Heart right ventricle (tissue), 2 donors: ENCODE data around the genes ACBD5 and ODAD2.

GRCh38 chr10:26755224-26755889 is 57.9 kb downstream of the PDSS1 start:
- PRO-cap, 2 experiments: no peak in any of the 2 experiments

- PRO-cap, 2 experiments: no peak in any of the 2 experiments
Observed at GRCh38 chr10:26869262-26870053, 8.7 kb upstream of the ABI1 start.

DNA sequence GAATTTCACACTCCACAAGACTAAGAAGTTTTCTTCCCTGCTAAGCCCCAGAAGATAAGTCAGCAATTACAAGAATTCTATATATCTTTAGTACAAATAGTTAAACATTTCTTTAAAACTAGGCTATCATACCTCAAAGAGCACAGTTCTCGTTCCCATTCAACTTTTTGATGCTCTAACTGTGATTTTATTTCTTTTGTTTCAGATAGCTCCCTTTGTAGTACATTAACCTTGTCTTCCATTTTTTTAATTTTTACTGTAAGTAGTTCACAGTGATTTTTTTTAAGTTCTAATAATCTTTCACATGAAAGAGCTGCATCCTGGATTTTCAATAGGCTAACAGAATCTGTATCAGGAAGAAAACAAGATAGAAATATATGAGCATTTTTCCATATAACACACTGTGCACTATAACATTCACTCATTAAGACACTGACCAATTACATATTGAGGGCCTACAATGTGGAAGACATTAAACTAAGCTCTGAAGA is 60.4 kb downstream of the ANKRD26 start:
- PRO-cap, 2 experiments: no peak in any of the 2 experiments

DNA sequence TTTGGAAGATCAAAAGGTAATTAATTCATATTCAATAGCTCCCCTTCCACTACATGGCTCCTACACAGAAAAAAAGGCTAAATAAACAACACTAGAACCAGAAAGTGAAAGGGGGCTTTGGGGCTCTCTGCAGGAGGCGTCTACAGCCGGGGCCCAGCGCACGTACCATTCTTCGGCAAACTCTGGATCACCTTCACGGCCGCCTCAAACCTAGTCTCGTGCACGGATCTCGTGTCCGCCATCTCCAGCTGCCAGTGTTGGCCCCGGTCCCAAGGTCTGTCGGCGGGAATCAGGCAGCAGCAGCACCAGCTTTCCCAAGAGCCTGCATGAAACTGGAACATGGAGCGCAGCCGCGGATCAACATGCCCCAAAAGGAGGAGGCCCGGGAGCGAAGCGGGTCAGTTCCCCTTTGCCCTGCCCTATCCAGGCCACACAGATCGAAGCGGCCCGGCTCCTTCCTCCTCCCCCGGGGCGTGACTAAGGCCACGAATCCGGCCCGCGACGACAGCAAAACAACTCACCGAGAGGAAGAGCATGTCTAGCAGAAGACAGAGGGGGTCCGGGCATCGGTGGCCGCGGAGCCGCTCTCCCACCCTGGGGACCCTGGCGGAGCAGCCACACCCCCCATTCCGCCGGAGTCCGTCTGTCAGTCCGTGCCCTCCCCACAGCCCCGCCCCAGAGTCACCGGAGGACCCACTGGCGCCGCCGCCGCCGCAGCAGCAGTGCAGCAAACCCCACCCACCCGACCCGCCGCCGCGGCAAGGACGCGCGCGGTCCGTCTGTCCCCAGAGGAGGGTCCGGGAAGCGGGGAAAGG is at the start of gene ACBD5:
Gene ACBD5, minus strand, starts transcription at position 645 of the 815 bp plus-strand sequence.
- PRO-cap, 2 experiments: peak in 2 of 2 experiments; most common plus-strand start position 317 of the sequence (in 1); most common minus-strand start position 334 of the sequence (in 2)

DNA sequence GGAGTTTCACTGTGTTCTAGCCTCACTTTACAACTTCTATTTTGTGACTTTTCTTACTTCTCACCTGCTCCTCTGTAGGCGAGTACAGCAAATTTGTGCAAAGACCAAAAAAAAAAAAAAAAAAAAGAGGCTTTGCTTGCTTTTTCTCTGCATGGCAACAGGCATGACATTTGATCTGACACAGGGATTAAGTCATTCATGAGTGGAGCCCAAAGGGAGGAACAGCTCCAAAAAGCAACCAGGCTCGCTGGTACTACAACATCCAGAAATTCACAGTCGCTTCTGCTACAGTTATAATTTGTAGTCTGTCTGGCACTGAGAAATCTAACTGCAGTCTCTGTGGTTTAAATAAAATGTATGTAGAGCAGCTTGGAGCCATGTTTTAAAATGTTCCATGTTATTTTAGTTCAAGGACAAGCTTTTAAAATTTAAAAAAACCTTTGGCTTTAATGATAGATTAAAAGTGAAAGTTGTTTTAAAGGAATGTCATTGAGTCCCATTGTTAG is 31.7 kb downstream of the MKX start:
- PRO-cap, 2 experiments: no peak in any of the 2 experiments

GRCh38 chr10:27745885-27746562 is 405 bp upstream of the MKX start:
- PRO-cap, 2 experiments: no peak in any of the 2 experiments

DNA sequence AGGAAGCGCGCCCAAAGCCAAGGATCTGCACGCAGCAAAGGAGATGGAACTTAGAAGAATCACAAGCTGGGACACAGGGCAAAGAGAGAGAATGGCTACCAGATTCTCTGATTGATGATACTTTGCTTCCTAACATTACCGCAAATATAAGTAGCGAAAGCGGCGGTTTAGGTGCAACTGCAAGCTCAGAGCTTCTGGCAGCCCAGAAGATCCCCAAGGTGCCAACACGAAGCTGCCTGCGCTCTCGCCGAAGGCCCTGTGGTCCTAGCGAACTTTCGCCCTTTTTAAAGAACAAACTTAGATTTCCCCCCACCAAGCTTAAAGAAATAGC is 909 bp upstream of the MKX start:
- PRO-cap, 2 experiments: no peak in any of the 2 experiments

DNA sequence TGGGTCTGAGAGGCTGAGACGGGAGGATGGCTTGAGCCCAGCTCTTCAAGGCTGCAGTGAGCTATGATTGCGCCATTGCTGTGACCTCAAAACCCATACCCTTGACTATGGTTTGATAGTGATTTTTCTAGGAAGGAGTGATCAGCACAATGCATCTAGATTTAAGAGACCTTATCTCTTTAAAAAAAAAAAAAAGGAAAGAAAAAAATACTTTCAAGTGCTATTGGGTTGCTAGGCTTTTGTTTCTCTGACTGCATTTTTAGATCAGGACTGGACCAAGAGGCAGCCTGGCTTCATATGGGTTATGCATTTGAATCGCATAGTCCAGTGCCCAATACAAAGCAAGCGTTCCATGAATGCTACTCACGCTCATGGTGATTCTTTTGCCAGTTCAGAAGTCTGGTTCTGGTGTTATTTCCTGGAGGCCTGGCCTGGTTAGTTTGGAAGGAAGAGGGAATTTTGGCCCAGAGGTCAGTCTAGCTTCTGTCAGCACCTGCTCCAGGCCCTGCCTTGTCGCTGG is 74.1 kb upstream of the MKX start:
- PRO-cap, 2 experiments: no peak in any of the 2 experiments

- PRO-cap, 2 experiments: no peak in any of the 2 experiments
Observed at GRCh38 chr10:27998325-27999386, at the start of gene ODAD2. Gene ODAD2 (minus strand): TSS chr10:27999079.

DNA sequence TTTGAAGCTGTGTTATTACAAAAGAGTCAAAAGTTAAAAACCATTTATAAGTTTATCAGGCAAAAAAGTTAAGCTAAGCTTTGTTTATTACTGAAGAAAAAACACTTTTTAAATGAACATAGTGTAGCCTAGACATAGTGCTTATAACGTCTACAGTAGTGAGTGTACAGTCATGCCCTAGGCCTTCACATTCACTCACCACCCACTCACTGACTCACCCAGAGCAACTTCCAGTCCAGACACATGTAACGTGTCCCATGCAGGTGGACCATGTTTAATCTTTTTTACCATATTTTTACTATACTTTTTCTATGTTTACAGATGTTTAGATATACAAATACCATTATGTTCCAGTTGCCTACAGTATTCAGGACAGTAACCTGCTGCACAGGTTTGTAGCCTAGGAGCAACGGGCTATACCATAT is 11.1 kb downstream of the MPP7 start:
- PRO-cap, 2 experiments: no peak in any of the 2 experiments

DNA sequence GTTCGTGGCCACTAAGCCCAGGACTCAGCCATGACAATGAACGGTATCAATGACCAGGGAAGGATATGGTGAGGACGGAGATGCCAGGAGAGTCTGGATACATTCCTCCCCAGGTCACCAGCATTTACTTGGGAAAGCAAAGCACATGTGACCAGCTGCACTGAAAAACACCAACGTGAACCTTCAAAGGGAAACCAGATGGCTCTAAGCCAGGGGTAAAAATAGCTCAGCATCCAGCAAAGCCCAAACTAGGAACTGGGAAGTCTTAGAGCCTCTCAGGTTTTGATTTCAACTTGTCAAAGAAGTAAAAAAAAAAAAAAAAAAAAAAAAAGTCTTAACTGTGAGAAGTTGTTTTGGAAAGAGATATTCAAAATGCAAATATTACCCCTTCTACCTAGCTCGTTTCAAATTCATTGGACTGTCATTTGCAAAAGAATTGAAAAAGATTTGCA is 24.1 kb upstream of the MPP7 start:
- PRO-cap, 2 experiments: peak in 2 of 2 experiments; most common minus-strand start position 99 of the sequence (in 2)

DNA sequence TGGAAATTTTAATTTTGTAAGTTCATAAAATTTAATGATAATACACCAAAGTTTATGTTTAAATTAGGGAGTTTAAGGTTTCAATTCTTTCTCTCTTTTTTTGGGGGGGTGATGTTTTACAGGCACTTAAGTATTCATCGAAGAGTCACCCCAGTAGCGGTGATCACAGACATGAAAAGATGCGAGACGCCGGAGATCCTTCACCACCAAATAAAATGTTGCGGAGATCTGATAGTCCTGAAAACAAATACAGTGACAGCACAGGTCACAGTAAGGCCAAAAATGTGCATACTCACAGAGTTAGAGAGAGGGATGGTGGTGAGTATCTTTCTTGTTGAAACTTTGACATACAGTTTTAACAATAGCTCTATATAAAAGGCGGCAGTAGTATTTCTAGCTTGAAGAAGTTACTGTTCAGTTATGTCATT is 2.5 kb downstream of the WAC start:
- PRO-cap, 2 experiments: no peak in any of the 2 experiments

DNA sequence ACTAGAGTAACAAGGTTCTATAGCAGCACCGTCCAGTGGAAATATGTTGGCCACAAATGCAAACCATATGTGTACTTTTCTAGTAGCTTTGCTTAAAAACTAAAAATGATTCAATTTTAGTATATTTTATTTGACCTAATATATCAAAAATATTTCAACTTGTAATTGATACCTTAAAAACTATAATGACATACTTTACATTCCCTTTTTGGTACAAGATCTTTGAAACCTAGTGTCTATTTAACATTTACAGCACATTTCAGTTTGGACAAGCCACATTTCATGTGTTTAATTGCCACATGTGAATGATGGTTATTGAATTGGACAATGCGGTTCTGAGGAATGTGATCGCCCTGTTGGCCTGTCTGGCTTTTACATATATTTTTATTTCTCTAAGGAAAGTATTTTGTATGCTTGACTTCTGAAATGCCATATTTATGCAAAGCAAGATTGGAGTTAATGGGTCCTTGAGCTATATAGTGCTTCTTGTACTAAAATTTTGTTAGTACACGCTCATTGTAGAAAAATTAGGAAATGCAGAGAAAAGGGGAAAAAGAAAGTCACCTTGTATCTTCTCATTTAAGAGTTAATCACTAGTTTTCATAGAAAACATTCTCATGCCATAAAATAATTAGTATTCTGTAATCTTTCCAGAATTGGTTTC is 10.4 kb downstream of the WAC start:
- PRO-cap, 2 experiments: no peak in any of the 2 experiments

GRCh38 chr10:28595302-28596146 is 62.6 kb downstream of the WAC start:
- PRO-cap, 2 experiments: no peak in any of the 2 experiments

DNA sequence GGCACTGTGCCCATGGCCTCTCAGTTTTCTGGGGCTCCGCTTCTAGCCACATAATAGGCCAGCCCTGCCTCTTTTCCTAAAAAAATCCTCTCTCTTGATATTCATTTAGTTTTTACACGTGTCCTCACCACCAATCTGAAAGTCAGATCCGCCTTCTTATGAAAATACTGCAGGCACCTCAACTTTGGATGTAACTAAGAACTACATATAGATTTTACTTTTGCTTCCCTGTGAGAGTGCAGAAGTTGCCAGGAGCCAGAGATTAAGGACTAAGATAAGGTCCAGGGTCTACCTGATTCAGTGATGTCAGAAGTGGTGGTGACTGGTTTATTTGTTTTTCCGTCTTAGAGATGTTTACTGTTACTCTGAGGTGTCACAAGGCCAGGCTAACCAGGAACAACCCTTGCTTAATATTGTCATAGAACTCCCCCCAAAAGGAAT is 7.8 kb downstream of the BAMBI start:
- PRO-cap, 2 experiments: no peak in any of the 2 experiments

DNA sequence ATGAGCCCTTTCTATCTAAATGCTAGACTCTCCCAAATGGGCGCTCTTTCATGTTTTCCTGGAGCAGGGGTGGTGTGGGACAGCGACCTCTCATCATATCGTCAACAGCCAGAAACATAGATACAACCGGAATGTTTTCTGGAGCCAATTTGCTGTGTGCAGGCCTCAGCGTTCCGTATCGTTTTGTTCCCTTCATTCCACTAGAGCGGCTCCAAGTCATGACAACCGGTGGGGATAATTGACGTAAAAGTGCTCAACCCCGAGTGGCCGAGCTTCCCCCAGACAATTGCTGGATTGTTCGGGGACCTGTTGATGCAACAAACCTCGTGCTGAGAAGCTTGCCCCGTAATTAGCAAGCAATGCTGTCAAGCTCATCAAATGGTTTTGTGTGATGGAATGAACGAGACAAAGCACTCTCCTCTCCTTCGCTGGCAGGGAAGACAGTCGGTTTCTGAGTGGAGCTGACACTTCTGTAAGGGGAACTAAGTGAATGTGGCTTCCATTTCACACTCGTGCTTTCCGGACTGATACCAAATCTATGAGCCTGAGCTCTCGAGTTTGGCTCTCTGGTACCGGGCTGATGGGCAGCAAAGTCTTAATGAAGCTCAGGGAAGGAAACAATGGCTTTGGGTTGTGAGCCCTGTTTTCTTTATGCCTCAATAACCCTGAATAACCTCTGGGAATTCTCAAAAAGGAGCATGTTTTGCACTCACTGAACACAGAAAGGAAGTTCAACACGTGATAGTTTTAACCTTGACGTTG is 220.4 kb downstream of the BAMBI start:
- PRO-cap, 2 experiments: peak in 2 of 2 experiments; most common plus-strand start position 285 of the sequence (in 1); most common minus-strand start position 188 of the sequence (in 2)

GRCh38 chr10:29319059-29319658 is 30.3 kb downstream of the LYZL1 start:
- PRO-cap, 2 experiments: no peak in any of the 2 experiments

GRCh38 chr10:29326761-29327422 is 38.0 kb downstream of the LYZL1 start:
- PRO-cap, 2 experiments: no peak in any of the 2 experiments

DNA sequence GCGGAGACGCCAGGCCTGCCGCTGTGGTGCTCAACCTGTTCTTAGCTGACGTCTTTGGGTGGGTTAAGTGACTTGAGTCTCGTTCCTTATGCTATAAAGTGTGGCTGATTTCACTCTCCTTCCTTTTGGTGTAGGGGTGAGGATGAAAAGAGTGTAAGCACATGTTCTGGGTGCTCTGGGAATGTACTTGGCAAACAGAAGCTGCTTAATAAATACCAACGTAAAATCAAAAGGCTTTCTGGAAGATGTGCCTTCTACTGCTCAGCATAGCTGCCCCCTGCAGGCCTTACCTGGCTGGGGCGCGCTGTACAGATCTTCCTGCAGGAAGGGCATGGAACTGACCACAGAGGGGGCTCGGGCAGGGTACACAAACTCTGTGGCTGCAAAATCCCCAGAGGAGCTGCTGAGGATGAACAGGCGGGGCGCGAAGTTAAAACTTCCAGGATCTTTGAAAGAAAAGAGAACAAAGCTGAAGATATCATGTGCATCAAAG is 169.4 kb downstream of the SVIL start:
- PRO-cap, 2 experiments: no peak in any of the 2 experiments

- PRO-cap, 2 experiments: no peak in any of the 2 experiments
Observed at GRCh38 chr10:29470116-29470700, 164.6 kb downstream of the SVIL start.